ENCODE results near the genes SATB2, CDK15 and SUMO1.

GRCh38 chr2:199457741-199458123 lies at the start of gene SATB2:
SATB2 (minus strand) TSS chr2:199457939.
- RRBS, result 2% methylated on average over 21 of the region's 31 CpGs

DNA sequence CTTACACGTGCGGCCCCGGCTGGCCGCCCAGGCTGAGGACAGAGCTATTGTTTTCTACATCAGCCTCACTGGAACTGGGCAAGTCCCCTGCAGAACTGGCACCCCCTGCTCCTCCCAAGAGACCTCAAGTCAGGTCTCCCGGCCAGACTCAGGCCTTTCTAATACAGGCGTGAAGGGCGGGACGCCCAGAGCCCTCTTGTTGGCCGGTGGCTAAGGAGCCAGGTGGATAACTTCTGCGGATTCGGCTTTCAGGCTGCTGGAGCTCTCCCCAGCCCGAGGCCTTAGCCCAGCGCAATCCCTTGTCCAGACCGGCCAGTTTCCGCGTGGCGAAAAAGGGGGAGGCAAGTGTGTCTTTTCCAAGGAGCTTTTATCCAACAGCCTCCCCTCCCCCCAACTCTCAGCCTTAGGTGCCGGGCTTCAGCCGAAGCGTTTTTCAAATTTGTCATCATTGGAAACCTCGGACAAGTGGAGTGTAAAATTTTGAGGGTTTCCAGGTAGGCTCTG lies 9.3 kb upstream of the SATB2 start:
- RRBS, result 78% methylated on average over 5 of the region's 21 CpGs

DNA sequence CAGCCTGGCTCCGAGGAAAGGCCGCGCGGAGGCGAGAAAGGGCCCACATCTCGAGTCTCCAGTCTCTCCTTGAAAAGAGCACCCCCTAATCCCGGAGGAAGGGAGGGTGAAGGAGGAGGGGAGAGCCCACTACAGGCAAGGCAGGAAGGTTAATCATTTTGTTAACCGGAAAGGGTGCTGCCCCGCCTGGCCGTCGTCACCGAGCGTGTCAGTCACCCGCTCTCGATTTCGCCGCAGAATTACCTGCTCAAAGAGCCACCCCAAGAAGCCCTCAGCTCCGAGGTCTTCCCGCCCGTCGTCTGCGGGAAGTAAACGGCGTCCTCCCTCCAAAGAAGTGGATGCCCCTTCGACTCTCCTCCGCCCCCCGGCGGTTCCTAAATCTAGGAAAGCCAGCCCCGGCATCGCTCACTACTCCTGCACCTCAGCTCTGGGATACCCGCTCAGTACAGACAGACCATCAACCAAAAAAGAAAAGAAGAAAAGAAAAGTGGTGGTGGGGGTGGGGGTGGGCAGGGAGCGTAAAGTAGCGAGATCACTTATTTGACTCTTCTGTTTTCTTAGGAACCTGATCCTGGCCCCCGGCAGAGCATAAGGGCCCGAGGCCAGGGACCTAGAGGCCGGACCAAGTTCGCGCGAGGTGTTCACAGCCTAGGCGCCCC lies 11.4 kb upstream of the SATB2 start:
- RRBS, result 43% methylated on average over 11 of the region's 40 CpGs

DNA sequence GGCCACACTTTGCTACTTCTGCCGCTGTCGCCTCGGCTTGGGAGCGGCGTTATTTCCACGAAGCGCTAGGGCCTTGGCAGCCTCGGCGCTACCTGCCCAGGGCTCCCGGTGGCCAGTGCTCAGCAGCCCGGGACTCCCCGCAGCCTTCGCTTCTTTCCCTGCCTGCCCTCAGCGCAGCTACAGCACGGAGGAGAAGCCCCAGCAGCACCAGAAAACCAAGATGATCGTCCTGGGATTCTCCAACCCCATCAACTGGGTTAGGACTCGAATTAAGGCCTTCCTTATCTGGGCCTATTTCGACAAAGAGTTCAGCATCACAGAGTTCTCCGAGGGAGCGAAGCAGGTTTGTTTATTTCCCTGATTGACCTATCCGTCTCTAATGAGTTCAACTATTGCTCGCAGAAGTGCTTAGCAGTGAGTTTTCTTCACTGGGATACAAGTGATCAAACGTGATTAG lies 552 bp downstream of the MAIP1 start:
- RRBS, result no CpG with 5 or more reads among the region's 23 CpGs

DNA sequence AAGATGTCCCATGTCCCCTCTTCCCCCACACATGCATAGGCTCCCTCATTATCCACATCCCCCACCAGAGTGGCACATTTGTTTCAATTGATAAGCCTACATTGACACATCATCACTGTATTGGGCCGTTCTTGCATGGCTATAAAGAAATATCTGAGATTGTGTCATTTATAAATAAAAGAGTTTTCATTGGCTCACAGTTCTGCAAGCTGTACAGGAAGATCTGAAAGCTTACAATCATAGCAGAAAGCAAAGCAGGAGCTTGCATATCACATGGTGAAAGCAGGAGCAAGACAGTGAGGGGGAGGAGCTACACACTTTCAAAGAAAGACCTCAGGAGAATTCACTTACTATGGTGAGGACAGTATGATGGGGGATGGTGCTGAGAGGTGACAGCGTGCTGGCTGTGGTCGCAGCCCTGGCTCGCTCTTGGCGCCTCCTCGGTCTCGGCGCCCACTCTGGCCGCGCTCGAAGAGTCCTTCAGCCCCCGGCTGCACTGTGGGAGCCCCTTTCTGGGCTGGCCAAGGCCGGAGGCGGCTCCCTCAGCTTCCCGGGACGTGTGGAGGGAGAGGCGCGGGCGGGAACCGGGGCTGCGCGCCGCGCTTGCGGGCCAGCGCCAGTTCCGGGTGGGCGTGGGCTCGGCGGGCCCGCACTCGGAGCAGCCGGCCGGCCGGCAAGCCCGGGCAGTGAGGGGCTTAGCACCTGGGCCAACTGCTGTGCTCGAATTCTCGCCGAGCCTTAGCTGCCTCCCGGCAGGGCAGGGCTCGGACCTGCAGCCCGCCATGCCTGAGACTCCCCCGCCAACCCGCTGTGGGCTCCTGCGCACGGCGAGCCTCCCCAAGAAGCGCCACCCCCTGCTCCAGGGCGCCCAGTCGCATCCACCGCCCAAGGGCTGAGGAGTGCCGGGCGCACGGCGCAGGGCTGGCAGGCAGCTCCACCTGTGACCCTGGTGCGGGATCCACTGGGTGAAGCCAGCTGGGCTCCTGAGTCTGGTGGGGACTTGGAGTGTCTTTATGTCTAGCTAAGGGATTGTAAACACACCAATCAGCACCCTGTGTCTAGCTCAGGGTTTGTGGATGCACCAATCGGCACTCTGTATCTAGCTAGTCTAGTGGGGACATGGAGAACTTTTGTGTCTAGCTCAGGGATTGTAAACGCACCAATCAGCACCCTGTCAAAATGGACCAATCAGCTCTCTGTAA lies 131.9 kb upstream of the SPATS2L start:
- RRBS, result 89% methylated on average over 1 of the region's 58 CpGs

GRCh38 chr2:200424946-200425515 lies 84.8 kb downstream of the KCTD18 start:
- RRBS, result no CpG with 5 or more reads among the region's 10 CpGs

- RRBS, result 92% methylated on average over 8 of the region's 24 CpGs
These were observed 32.1 kb downstream of the KCTD18 start for GRCh38 chr2:200477534-200478496.

- RRBS, result no CpG with 5 or more reads among the region's 1 CpG
These were observed 4.2 kb downstream of the AOX1 start for GRCh38 chr2:200589810-200590562.

- RRBS, result no CpG with 5 or more reads among the region's 5 CpGs
These were observed 38.7 kb downstream of the AOX1 start for GRCh38 chr2:200624344-200625060.

GRCh38 chr2:200815295-200815697 lies 3.6 kb downstream of the BZW1 start:
- RRBS, result no CpG with 5 or more reads among the region's 3 CpGs

DNA sequence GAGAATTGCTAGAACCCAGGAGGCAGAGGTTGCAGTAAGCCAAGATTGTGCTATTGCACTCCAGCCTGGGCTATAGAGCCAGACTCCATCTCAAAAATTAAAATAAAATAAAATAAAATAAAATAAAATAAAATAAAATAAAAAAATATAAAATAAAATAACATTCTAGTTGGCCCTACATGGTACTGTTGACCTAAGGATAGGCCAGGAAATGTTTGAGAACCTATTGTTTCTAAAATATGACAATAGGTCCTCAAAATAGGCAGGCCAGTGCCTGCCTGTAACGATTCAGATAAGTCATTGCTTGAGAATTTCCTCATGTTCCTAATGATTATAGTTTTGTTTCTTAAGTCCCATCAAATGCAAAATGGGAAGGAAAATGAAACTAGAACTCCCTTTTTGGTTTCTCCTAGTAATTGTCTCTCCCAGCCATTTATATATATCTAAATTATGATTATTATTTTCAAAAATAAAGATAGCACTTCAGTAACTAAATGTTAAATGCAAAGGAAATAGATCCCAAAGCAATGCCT lies 18.6 kb downstream of the CFLAR start:
- RRBS, result no CpG with 5 or more reads among the region's 1 CpG

GRCh38 chr2:201148254-201148863 lies 32.4 kb downstream of the CFLAR start:
- RRBS, result no CpG with 5 or more reads among the region's 2 CpGs

DNA sequence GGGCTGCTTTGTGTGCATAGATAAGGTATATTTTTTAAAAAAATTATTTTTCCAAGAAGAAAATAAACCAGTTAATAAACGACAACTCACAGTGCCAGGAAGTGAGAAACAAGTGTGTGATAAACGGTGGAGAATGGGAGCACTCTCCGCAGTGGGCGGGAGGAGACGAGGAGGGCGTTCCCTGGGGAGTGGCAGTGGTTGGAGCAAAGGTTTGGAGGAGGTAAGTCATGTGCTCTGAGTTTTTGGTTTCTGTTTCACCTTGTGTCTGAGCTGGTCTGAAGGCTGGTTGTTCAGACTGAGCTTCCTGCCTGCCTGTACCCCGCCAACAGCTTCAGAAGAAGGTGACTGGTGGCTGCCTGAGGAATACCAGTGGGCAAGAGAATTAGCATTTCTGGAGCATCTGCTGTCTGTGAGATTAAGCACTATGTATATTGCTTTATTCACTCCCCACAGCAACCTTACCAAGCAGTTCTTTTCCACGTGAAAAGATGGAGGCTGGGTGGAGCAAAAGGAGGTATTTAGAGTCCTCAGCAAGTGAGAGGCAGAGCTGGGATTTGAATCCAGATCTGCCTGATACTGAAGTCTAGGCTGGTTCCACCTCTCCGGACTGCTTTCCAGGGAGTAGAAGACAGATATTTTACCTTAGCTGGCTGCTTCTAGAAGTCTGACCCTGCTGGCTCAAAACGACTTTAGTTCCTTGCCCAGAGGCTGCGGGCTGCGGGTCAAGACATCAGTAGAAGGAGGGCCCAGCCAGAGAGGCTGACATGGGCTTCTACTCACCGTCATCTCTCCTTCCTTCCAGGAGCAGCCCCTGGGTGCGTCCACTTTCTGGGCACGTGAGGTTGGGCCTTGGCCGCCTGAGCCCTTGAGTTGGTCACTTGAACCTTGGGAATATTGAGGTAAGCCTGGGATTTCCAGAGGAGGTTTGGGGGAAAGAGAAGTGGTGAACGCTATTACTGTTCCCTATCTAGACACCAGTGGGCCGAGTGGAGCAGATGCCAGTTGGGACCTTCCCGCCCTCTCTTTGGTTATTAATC lies 26.8 kb upstream of the CASP8 start:
- RRBS, result no CpG with 5 or more reads among the region's 19 CpGs

DNA sequence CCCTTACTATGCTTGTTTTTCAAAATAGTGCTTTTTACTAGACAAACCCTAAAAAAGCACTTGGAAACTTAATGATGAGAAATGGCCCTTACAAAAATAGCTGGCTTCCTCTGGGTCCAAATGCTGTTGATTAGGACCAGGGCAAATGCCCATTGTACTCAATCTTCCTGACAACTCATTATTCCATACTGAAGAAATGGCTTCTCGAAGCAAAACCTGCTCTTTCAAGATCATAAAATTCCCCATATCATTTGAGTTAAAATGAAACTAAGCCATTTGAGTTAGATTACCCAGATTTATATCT lies 293 bp downstream of the MPP4 start:
- RRBS, result no CpG with 5 or more reads among the region's 1 CpG

DNA sequence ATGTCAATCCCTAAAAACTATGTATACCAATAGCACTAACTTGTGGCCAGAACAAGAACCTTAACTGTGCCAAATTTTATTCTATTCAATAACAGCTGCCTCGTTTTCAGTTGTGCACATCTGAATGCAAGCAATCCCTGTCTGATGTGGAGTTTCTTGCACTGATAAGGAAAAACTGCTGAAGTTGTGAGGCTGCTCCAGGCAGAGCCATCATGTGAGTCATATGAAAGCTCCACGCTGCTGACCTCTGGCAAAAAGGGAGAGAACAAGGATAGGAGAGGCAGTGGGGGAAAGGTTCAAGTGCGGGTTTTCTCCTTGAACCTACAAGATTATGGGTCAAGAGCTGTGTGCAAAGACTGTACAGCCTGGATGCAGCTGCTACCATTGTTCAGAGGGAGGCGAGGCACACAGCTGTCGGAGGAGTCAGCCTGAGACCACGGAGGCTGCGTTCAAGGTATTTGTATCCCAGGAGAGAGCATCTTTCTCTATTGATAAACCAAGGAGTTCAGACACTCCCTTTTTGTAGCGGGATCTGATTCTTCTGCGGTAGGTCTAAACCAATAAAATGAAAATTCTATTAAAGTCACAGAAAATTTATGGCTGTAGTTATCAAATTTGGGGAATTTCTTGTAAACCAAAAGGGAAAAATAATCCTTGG lies at the start of gene CDK15:
CDK15 (plus strand) TSS at position 204 of the 658 bp plus-strand sequence.
- RRBS, result no CpG with 5 or more reads among the region's 9 CpGs

GRCh38 chr2:201881130-201881449 lies 74.8 kb downstream of the CDK15 start:
- RRBS, result no CpG with 5 or more reads among the region's 4 CpGs

DNA sequence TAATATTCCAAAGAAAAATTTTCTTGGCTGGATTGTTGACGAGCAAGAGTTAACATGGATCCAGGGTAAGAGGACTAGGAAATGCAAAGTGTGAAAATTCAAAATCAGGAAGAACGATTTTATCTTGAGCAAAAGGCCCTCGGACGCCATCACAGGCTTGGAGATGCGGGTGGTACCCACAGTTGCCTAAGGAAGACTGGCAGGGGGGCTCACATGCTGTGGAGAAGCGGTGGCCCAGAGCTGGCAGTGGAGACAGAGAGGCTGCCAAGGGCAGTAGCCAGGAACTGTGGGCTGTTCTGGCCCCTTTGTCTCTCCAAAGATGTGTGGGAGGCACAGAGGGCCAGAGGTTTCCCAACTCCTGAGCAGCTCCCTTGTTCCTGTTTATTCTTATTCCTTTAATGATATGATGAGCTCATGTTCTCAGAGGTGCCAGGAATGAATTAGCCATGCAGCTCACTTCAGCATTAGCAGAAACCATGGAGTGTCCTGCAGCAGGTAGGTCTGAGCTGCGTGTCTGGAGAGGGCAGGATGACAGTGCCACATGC lies 78.1 kb upstream of the FZD7 start:
- RRBS, result no CpG with 5 or more reads among the region's 7 CpGs

- RRBS, result 0% methylated on average over 2 of the region's 34 CpGs
These were observed at the start of gene SUMO1 for GRCh38 chr2:202238403-202239041. SUMO1 (minus strand) TSS chr2:202238597.

DNA sequence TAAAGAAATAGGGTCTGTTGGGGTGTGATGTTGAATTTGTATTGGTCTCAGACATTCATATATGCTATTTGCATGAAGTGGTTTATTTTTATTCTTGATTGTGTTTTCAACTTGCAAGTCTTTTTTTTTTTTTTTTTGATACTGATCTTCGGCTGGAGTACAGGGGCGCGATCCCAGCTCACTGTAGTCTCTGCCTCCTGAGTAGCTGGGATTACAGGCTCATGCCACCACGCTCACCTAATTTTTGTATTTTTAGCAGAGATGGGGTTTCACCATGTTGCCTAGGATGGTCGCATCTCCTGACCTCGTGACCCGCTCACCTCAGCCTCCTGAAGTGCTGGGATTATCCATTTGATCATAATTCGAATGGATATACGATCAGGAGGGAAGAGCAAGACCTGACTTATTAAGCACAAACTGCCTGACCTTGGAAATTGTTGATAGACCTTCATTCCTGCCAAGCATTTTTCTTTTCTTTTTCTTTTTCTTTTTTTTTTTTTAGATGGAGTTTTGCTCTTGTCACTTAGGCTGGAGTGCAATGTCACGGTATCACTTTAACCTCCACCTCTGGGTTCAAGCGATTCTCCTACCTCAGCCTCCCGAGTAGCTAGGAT lies 15.2 kb downstream of the NOP58 start:
- RRBS, result no CpG with 5 or more reads among the region's 12 CpGs